Peripheral blood mononuclear cell (primary cell): ENCODE measurements around a stretch of chr11.

- PRO-cap, 8 experiments, result no peak in any of the 8 experiments
Measured at GRCh38 chr11:114158408-114159625, 99.3 kb downstream of the ZBTB16 start.

- PRO-cap, 8 experiments, result no peak in any of the 8 experiments
Measured at GRCh38 chr11:114160796-114161759, 101.6 kb downstream of the ZBTB16 start.

DNA sequence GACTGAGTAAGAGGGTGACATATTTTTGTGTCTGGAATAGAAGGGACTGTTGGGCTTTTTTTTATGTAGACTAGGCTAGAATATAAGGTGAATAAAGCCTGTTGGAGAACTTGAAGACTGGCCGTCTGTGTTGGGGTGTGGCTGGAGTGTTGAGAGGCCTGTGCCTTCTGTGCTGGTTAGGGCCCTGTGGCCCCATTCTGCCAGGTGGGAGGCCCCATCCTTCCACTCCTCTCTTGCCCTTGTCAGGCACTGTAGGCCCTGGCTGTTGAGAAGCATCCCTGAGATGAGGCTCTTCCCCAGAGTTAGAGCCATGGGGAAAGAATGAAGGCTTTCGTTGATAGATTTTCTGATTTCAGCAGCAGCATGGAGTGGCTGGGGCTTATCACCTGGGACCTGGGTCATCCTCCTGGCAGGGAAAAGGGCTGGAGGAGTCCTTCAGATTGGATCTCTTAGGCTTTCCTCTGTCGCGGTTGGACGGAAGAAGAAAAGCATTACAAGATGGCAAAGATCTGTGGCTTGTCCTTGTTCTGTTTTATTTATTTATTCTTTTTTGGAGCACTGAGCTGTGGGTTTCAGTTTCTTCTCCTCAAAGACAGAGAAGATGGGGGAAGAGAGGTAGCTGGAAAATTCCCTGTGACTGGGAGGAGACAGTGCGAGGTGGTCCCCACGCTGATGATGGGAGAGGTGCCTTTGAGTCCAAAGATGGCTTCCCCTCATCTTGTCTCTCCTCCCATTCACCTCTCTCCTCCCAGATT, 102.4 kb downstream of the ZBTB16 start:
- PRO-cap, 8 experiments, result no peak in any of the 8 experiments

DNA sequence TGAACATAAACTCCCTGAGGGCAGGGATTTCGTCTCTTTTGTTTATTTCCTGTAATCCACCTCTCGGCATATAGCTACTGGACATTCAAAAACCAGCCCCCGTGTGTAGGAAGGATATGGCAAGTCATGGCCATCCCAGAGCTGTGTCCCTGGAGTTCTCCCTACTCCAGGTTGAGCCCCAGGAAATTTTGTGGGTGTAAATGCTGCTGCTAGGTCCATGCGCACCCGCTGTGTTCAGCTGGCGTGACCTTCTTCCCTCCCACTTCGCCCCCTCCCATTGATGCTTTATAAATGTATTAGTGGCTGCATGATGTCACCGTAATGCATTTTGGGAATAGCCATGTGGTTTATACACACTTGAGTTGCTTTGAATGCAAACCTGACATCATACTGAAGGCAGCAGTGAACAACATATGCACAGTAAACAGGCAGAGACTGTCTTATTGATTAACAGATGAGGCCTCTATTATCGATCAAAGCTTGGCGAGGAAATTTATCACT, 113.7 kb upstream of the NNMT start:
- PRO-cap, 8 experiments, result no peak in any of the 8 experiments

DNA sequence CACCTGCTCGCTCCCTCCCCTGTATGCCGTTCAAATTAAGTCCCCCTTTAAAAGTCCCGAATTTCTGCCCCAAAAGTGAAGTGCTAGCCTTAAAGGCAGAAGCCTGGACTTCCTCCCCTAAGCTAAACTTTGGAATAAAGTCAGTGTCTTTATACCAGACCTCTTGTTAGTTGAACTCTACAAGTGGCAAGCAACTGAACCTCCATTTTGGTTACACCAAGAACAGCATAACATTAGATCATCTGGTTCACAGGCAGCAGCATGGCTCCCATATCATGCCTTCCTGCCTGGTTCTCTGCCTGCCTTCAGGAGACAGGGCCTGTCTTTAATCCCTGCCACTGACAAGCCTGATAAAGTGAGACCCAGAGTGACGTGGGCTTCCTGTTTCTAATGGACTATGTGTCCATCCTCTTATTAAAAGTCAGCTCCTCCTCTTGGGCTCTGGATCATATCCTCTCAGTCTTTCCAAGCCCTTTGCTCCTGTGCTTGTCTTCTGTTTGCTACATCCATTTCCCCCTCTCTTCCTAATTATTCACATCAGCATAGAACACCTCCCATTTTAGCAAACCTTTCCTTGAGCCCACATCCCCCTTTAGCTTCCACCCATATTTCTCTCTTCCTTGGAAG, 32.4 kb upstream of the NNMT start:
- PRO-cap, 8 experiments, result no peak in any of the 8 experiments

DNA sequence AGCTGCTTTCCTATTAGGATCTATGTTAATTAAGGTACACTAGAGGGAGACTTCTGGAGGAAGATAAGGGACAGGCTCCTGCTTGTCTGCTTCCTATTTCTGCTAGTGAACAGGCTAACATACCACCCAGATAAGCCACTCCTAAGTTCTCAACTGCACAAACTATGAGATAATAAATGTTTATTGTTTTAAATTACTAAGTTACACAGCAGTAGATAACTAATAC, 10.2 kb upstream of the NXPE2 start:
- PRO-cap, 8 experiments, result no peak in any of the 8 experiments

DNA sequence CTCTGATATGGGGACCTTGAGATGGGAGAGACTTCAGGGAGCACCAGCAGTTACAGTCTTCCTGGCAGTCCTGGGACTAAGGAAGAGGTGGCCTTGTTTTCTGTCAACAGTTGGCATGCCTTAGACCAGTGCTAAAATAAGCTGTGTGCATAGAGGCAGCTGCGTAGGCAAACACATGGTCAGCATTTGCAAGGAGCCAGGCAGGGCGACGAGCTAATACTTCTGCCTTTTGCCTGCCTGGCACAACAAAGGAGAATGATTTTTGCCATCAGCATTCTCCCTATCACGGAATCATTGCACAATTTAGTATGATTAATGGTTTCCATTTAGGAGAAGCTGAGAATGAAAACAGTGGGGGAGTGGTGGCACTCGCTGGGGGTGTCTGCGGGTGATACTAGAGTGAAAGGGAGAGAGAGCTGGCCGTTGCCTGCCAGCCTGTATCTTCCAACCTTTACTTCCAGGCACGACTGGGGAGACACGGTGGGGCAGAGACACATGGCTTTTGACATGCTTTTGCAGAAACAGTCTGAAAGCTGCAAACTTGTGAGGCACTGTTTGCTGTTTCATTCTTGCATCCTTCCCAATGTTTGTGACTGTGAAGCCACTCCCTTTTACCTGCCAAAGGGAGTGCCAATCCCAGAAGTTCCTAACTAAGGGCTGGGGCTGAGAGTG, 335.9 kb downstream of the CADM1 start:
- PRO-cap, 8 experiments, result no peak in any of the 8 experiments

DNA sequence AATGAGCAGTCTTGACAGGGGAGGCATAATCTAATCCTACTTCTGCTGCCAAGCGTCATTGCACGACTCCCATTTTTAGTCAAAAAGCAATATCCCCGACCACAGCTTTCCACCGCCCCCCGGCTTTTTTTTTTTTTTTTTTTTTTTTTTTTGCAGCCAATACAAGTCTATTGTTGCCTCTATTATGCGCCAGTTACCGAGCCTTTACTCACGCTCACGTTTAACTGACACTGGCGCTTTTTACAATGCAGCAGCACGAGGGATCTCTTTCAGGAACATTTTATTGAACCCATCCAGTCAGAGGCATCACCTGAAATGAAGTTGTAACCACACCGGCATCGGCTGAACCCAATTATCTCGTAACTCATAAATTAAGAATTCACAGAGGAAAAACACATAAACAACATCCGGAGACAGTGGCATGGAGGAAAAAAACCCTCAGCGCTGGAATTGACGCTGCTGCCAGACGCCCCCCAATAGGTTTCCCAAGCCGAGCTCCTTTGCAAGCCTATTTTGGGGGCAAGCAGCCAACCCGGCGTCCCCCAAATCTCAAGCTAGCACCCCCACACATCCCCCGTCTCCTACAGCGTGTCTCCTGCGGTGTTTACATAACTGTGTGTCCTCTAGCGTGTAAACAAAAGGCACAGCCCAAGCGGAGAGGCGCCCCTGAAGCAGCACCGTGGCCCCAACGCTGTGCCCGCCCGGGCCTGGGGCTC, 1.9 kb downstream of the CADM1 start:
- PRO-cap, 8 experiments, result no peak in any of the 8 experiments

GRCh38 chr11:115523496-115523933, 19.3 kb upstream of the CADM1 start:
- PRO-cap, 8 experiments, result no peak in any of the 8 experiments

- PRO-cap, 8 experiments, result no peak in any of the 8 experiments
Measured at GRCh38 chr11:115761381-115761685, 257.1 kb upstream of the CADM1 start.

GRCh38 chr11:116175747-116176322, 597.0 kb downstream of the BUD13 start:
- PRO-cap, 8 experiments, result no peak in any of the 8 experiments

GRCh38 chr11:116687452-116688725, 84.9 kb downstream of the BUD13 start:
- PRO-cap, 8 experiments, result no peak in any of the 8 experiments

GRCh38 chr11:116826021-116826569, 3.0 kb upstream of the APOA4 start:
- PRO-cap, 8 experiments, result no peak in any of the 8 experiments

DNA sequence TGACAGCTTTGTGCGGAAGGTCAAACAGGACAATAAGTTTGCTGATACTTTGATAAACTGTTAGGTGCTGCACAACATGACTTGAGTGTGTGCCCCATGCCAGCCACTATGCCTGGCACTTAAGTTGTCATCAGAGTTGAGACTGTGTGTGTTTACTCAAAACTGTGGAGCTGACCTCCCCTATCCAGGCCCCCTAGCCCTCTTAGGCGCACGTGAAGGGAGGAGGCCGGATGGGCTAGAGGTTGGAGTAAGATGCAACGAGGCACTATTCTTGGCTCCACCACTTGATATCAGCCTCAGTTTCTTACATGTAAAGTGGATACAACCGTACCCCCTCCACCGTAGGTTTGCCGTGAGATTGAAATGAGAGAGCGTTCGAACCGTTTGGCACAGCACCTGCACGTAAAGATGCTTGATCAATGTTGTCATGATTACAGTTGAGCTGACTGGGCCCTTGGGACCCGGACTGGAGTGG, 3.6 kb downstream of the APOC3 start:
- PRO-cap, 8 experiments, result no peak in any of the 8 experiments

DNA sequence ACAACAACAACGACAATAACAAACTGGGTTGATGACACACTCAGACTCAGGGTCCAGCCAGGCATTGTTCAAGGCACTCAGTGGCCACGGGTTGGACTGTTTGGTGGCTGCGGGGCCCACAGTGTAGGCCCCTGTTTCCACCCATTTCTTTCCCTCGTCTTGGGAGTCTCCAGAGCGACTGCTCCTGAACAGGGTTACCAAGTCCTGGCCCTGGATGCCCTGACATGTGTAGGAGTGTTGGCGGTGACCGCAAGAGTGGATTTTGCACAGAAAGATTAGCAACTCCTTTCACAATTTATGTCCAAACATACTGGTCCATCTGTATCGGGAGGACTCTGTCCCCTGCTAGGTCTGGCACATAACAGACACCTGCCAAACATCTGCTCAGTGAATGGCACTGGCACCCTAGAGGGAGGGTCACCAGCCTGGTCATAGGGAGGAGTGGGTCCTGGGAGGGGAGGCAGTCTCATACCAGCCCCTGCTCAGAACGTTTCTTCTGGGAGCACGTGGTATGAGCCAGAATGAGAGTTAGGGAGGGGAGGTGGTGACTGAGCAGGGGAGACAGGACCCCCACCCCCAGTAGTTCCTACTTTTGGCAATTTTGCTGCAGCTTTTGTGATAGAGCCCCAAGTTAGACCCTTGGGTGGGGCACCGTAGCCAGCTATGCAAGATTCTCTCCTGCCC, 3.4 kb upstream of the APOA1 start:
- PRO-cap, 8 experiments, result peak in 3 of 8 experiments; most common minus-strand start position 583 of the sequence (in 2)

DNA sequence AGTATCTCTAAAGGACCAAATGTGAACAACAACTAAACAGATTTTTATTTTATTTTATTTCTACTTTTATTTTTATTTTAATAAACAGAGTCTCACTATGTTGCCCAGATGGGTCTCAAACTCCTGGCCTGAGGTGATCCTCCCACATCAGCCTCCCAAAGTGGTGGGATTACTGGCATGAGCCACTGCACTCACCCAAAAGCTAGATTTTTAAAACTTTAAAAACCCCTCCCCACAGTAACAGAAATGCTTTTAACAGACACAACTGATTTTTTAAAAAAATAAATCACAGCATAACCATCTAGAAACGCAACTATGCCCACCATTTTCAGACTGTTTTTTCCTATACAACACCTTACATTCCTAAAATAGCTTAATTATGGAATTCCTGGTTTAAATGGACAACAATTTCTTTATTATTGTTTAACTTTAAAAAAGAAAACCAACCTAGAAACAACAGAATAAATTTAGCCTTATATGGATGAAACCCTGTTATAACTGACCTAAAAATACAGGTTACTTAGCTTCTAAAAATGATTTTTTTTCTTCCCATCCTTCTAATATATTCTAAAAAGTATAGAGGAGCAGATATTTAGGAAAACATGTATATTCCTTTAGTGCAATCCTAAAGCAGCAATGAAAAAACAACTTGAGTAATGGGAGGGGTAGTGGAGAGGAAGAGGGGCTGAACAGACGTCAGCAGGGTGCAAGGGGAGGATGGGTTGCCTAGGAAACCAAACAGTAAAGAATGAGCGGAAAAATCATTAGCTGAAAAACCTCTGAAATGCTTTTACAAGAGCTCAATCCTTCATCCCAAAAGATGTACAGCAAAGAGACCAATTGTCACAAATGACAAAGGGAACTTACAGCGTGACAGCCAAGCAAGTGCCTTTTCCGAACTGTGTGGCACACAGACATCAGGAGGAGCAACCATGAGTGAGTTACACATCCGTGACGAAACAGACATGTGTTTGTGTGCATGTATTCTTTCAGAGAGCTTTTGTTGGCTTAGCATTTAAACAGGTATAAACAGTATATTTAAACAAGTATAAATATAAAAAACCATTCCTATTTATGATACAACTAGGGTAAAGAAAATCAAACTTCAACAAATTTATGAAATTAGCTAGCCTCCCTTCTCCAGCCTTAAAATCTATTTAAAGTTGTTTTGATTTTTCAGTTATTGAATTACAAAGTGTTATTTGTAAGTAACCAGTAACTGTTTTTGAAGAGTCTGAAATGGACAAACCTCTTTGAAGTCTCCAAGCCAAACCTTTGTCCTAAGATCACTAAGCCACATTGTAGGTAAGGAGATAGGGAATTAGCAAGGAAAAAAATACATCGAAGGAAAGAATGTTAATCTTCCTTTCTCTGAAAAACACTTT, 104.7 kb downstream of the SIK3 start:
- PRO-cap, 8 experiments, result no peak in any of the 8 experiments

- PRO-cap, 8 experiments, result peak in 1 of 8 experiments; most common plus-strand start chr11:117021083 (in 1)
Measured at GRCh38 chr11:117020786-117021719, 77.2 kb downstream of the SIK3 start.

- PRO-cap, 8 experiments, result no peak in any of the 8 experiments
Measured at GRCh38 chr11:117076893-117078189, 20.9 kb downstream of the SIK3 start.

- PRO-cap, 8 experiments, result no peak in any of the 8 experiments
Measured at GRCh38 chr11:117143433-117143761, 690 bp upstream of the PAFAH1B2 start.

DNA sequence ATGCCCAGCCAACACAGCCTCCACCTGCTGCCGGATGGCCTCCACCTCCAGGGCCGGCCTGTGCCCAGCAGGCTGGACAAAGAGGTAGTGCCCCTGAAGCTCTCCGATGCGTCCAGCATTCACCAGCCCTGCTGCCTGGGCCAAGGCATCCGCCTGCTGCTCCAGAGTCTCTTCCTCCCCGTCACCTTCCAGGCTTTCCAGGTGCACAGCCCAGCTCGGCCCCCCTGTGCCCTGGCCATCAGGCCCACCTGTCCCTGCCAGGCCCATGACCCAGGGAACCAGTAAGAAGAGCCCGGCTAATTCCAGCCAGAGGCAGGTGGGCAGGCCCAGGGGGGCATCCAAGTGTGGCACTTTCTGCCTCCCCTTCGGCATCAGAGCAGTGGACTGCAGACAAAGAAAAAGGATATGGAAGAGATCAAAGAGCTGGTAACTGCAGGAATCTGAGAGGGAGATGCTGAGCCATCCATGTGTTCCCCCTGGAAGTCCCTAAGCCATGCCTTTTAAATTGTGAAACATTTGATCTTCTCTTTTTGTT, 2.3 kb downstream of the PCSK7 start:
- PRO-cap, 8 experiments, result no peak in any of the 8 experiments